Bronchus fibroblast of lung (primary cell): ENCODE measurements around a stretch of chr12.

DNA sequence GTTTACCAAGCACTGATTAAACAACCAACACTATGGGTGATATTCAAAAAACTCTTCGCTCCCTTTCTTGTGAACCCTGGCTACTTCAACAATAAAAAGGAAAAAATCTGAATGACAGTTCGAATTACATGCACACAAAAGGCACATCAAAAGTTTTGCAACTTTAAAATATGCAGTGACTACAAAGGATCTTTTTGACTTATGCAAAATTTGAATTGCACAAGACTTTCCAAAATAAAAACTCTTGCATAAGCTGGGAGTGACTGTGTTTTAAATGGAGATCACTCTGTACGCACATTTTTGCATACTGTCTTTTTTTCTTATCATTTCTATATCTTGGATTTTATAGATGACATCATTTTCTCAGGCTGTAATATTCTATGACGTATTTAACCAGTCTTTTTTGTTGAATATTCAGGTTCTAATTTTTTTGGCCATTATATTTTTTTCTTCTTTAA lies 667.6 kb upstream of the TBX3 start:
- RAMPAGE, long total RNA: no peak

DNA sequence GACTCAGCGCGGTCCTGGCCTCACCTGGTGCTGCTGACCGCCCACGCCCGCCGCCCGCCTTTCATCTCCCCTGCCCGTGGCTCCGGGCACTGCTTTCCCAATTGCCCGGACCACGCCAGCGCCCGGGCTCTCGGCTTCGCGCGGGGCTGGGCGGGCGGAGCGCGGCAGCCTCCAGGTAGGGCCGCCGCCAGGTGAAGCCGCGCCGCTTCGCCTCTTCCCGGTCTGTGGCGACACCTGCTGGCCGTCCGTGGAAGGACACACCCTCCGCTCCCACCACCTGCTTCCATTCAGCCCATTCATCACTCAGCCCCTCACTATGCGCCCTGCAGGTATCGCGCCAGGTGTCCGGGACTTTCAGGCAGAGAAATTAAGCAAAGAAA lies 360.4 kb downstream of the MED13L start:
- RAMPAGE, long total RNA: no peak

DNA sequence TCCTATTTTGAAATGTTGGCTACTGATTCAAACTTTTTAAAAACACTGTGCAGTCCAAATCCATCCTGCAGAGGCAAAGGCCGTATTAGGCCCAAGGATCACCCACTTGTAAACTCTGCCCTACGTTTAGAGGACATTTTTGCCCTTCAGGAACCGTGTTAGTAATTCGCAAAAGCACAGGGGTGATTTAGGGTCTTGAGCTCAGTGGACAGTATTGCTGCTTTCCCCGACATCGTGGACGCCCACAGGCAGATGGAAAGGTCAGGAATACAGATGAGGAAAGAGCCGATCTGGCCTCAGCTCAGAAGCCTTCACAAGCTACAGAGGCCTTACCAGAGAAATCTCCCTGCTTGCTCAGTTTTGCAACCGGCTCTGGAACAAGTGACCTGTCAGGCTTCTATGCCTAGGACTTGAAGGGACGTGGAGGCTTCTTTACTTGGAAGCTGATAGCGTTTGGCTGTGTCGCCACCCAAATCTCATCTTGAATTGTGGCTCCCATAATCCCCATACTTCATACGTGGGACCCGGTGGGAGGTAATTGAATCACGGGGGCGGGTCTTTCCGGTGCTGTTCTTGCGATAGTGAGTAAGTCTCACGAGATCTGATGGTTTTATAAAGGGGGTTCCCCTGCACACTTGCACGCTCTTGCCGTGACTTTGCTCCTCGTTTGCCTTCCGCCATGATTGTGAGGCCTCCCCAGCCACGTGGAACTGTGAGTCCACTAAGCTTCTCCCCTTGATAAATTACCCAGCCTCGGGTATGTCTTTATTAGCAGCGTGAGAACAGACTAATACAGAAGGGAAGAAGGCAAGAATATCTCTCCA lies 332.6 kb downstream of the MED13L start:
- RAMPAGE, long total RNA: no peak

- RAMPAGE, long total RNA: no peak
Measured at GRCh38 chr12:116064711-116065175, 212.8 kb downstream of the MED13L start.

GRCh38 chr12:116149004-116149404 lies 128.5 kb downstream of the MED13L start:
- RAMPAGE, long total RNA: no peak

GRCh38 chr12:116217894-116218555 lies 59.5 kb downstream of the MED13L start:
- RAMPAGE, long total RNA: no peak

GRCh38 chr12:116222344-116222627 lies 55.2 kb downstream of the MED13L start:
- RAMPAGE, long total RNA: no peak

DNA sequence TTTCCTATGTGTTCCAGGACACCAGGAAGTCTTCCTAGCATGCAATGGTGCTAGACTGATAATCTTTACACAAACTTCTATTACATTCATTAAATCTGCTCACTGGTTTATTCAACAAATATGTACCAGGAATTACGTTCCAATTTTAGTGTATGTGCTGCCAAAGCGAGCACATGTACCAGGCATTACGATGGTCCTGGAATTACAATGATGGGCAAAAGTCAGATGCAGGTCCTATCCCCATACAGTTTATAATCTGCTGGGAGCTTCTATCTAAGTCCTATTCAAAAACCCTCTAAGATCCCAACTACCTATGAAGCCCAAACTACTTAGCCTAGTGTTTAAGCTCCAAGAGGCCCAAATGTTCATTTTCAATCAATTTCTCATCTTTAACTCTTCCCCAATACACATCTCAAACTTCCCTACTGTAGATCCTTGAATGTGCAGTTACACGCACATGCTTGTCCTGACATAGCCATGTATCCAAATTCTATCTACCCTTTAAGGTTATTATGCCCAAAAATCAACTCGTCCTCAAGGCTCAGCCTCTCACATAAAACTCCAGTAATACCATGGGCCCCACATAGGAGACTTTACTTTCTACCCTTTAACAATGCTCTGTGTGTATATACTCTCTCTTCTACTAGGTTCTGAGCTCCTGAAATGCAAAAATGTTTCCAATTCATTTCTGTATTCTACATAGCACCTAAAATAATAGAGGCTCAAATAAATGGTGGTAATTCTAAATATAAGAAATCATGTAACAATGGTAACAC lies 53.4 kb downstream of the MED13L start:
- RAMPAGE, long total RNA: no peak

DNA sequence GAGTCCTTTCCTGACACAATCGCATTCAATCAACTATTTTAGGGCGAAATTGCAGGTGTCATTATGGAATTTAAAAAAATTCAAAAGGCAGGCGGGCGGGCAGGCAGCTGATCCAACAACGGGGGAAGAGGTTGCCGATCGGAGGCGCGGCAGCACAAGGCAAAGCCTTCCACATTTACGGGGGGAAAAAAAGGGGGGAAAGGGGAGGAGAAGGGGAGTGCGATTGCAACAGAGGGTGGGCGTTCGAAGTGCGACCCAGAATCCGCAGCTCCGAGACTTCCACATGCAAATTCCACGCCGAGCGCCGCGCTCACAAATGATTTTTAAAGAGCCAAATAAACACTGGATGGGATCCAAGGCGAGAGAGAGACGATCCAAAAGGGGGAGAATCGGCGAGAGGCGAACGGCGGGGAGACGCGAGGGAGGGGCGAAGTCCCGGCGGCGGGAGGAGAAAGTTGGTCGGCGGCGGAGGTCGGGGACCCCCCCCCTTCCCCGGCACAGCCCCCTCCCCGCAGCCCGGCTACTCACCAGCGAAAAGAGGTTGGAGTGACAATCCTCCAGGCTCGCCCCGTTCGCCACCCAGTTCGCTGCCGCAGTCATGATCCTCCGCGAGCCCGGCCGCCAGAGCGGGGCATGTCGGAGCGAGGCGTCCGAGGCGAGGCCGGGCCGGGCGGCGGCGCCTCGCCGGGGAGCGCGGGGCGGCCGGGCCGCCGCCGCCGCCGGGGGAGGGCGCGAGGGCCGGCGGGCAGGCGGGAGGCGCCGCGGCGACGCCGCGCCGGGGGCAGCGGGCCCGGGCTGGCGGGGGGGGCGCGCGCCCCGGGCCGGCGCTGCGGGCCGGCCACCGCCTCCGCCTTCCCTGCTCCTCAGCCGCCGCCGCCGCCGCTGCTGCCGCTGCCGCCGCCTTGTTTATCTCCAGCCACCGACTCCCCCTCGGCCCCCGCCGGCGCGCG lies 686 bp downstream of the MED13L start:
- RAMPAGE, long total RNA: no peak

- RAMPAGE, long total RNA: no peak
Measured at GRCh38 chr12:116444216-116444846, 114.8 kb upstream of the MAP1LC3B2 start.

DNA sequence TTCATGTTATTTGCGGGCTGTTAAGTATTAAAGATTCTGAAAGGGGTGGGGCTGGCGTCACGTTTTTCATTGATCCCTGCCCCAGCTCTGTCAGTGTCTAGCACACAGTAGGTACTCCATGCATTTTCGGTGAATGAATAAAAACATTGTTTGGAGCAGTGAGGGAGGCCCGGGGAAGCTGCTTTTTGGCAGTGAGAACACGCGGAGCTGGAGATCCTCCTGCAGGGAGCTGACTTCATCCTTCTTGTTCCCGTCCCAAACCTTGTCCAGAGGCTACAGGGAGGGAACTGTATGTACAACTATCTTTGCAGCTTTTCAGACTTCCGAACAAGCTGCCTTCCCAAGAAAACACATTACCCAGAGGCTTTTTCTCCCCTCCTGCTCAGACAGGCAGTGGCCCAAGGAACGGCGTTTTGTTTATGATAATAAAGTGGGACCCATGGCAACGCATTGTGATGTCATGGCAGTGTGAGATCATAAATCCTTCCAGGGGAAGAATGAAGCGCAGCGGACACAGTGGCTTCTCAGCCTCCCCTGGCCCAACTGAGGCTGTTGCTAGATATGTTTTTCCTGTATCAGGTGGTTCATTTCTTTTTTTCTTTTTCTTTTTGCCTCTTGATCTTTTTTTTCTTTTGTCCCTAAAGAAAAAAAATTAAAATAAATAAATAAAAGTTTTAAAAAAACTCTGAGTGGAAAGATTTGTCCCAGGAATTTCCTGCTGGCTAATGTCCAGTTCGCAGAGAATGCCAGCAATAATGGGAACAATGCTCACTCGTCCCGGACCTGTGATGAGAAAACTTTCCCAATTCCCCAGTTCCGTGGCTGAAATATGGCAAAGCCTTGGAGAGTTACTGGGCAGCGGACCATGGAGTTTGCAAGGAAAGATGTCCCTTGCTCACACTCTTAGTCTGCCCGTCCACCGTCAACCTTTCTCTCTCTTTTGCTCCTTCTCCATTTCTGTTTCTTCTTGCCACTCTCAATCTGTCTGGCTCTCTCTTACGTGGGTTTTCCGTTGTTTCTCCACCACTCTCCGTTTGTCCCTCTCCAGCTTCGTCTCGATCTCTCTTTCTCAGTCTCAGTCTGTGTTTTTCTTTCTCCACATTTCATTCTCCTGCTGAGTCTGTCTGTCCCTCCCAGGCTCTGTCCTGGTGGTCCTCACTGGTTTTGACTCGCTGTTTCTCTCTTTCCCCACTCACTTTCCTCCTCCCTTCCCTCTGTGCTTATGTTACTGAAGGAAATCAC lies 103.4 kb upstream of the MAP1LC3B2 start:
- RAMPAGE, long total RNA: no peak

DNA sequence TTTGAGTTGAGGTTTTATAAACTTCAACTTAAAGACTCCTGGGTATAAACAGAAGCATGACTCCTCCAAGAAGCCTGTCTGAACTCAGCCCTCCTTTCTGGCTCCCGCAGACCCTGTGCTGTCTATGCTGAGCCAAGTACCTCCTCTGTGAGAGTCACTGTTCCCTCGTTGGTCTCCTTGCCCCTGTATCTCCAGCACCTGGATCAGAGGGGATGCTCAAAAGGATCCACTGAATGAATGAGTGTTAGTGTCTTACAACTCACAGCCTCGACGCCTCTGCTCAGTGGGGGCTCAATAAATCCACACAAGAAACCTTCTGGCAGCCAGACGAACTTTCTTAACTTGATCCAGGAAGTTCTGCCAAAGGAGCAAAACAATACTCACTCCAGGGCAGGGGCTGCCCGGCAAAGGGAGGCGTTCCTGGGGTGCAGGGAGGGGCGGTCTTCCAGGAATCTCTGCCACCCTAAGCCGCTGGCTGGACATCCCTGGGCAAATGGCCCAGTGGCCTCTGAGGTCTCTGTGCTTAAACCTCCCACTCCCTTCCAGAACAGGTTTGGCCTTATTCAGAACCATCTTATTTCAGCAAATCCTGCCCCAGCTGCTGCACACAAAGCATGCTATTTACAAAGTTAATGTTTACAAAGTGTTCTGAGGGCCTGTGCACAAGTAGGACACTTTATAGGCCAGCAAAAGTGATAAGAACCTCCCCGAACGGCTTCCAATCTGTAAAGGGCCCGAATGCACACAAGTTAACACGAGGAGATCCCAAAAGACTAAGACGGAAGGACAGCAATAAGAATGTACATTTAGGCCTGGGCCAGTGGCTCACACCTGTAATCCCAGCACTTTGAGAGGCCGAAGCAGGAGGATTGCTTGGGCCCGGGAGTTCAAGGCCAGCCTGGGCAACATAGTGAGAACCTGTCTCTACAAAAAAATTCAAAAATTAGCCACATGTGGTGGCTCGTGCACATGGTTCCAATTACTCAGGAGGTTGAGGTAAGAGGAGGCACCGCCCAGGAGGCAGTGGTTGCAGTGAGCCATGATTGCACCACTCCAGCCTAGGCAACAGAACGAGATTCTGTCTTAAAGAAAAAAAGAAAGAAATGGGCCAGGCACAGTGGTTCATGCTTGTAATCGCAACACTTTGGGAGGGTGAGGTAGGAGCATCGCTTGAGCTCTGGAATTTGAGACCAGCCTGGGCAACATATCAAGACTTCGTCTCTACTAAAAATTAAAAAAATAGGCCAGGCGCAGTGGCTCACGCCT lies 33.2 kb downstream of the MAP1LC3B2 start:
- RAMPAGE, long total RNA: no peak

- RAMPAGE, long total RNA: no peak
Measured at GRCh38 chr12:116665646-116666113, 72.2 kb downstream of the SPRING1 start.

GRCh38 chr12:117042152-117042717 lies 57.0 kb downstream of the TESC start:
- RAMPAGE, long total RNA: no peak

- RAMPAGE, long total RNA: no peak
Measured at GRCh38 chr12:117063109-117064103, 35.8 kb downstream of the TESC start.

- RAMPAGE, long total RNA: no peak
Measured at GRCh38 chr12:117789506-117790003, 179.2 kb downstream of the KSR2 start.

DNA sequence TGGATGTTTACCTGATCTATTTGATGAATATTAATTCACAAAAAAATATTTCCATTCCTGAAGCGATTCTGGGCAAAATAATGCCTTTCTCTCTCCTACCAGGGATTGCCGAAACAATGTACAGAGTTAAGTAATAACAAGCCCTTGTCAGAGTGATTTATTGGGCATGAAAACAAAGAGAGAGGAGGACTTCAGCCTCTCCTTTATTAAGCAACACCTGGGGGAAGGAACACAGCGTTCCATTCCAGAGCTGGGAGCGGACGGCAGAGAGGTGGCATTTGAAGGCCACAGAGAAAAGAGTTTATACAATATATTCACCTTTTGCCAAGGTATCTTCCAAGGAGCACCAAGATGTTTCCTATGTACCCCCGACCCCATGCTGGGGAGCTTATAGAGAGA lies 165.8 kb downstream of the KSR2 start:
- RAMPAGE, long total RNA: no peak

DNA sequence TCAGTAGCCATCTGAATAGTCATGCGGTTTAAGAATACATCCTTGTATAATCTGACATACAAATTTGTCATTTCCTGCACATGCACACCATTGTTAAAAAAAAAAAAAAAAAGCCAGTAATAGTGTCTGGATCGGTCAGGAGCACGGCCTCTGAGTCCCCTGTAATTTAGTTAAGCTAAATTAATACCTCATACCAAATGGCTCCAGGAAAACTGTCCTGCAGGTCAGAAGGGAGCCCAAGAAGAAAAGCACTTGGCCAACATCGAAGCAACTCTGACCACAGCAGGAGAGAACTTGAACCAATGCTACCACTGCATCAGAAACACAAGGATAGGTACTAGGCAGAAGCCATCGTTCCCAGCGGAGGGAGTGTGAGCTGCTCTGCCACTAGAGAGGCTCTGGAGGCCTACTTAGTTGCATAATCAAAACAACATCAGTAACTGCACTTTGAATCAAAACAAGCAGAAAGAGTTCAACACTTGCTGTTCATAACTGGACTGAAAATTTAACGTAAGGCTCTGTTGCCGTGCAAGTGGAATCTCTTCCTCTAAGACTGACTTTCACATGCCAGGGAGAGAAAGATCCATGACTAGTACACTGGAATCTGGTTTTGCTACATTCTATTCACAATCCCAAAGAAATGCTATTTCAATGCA lies 17.1 kb downstream of the RFC5 start:
- RAMPAGE, long total RNA: no peak

GRCh38 chr12:118201106-118201517 lies 65.2 kb downstream of the PEBP1 start:
- RAMPAGE, long total RNA: no peak

- RAMPAGE, long total RNA: start-site peak on the plus strand at chr12:118246060-118246126, 28 and 48 reads in 2 replicates; start-site peak on the plus strand at chr12:118246257-118246281, 21 and 31 reads in 2 replicates
Measured at GRCh38 chr12:118245843-118246615, 110.1 kb downstream of the PEBP1 start.